Measurements from ENCODE around the genes C1orf174 and ESPN.

DNA sequence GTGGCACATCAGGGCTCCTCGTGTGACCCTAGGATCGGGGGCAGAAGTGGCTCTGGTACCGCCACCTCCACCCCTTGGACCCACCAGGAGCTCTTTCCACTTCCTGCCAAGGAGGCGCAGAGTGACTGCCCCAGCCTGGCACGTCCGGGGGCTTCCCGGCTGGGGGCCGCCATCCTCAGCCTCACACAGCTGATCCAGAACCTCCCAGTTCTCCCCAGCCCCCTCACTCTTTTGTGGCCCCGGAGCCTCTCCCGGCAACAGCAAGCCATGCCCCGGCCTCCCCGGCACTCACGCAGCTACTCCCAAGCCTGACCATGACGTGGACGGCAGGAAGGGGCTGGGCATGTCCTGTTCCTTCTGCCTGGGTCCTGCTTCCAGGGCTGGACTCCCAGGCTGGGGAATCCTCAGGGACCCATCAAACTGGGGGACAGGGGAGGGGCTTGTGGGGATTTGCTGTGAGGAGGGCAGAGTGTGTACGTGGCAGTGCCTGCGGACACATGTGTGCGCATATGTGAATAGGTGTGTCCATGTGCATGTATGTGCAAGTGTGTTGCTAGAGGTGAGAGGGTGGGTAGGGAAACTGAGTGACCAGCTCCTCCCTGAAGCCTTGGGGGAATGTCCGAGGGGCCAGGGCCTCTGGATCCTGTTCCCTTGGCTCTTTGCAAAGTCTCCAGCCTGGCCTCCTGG is 17.2 kb downstream of the TP73 start:
- RRBS = 80% methylated on average over 3 of the region's 19 CpGs

DNA sequence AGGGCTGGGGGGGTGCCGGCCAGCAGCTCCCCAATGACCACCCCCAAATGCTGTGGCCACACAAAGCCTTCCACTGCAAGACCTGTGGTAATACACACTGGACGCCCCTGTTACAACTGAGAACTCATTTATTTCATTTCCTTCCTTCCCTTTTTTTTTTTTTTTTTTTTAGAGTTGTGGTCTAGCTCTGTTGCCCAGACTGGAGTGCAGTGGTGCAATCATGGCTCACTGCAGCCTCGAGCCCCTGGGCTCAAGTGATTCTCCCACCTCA is 25.2 kb downstream of the TP73 start:
- RRBS = no CpG with 5 or more reads among the region's 3 CpGs

DNA sequence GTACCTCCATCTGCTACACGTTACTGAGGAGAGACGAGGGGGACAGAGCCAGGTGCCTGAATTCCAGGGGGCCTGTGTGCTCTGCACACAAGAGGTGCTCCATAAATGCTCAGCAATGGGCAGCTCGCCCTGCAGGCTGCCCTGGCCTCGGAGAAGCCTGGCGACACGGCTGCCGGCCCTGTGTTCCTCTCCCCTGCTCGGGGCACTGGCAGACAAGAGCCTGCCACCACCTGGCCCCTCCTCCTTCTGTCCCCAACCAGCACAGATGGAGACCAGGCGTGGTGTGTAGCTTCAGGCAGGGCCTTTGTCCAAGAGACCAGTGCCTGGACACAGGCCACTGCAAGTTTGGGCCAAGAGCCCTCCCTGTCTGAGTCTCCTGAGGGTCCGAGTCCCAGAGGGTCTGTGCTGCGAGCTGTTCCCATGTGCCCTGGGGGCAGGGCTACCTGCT is 33.0 kb upstream of the CCDC27 start:
- RRBS = no CpG with 5 or more reads among the region's 11 CpGs

GRCh38 chr1:3752838-3753315 is 627 bp downstream of the CCDC27 start:
- RRBS = 68% methylated on average over 3 of the region's 9 CpGs

GRCh38 chr1:3778790-3779766 is 6.5 kb downstream of the SMIM1 start:
- RRBS = 40% methylated on average over 1 of the region's 27 CpGs

GRCh38 chr1:3787126-3787727 is 9.1 kb downstream of the LRRC47 start:
- RRBS = no CpG with 5 or more reads among the region's 26 CpGs

GRCh38 chr1:3899265-3900554 is at the start of gene C1orf174:
Gene C1orf174 (minus strand): TSS chr1:3900272.
- RRBS = 2% methylated on average over 21 of the region's 72 CpGs

GRCh38 chr1:4159306-4159654 is 259.2 kb upstream of the C1orf174 start:
- RRBS = no CpG with 5 or more reads among the region's 5 CpGs

DNA sequence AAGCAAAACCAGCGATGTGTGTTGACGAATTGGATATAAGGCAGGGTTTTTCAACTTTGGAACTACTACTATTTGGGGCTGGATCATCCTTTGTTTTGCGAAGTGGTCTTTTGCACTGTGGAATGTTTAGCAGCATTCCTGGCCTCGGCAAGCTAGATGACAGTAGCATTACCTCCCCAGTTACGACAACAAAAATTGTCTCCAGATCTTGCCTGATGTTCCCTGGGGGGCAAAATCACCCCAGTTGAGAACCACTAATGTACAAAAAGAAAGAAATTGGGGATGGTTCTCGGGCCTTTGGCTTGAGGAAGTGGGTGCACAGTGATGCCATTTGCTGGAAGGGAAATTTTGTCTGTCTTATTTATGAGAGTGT is 284.4 kb upstream of the AJAP1 start:
- RRBS = no CpG with 5 or more reads among the region's 6 CpGs

GRCh38 chr1:4655642-4656259 is 1.3 kb downstream of the AJAP1 start:
- RRBS = 3% methylated on average over 25 of the region's 63 CpGs

DNA sequence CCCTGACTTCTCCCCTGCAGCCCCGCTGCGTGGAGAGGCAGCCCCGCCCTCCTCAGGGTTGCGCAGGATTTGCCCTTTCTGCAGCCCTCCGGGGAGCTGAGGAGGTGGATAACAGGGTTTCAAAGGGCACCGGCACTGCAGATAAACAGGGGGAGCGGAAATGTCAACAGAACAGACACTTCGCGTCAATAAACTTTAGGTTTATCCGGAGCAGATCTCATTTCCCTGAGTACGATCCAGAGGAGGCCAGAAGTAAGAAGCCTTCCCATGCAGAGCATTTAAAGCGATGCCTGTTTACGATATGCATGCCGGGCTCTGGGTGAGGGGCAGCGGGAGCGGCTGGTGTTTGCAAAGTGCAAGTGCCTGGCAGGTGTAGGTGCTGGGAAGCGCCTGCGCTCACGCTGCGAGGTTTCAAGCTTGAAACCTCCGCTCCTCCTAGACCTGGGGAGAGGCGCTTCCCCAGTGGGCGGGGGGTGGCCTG is 56.6 kb downstream of the AJAP1 start:
- RRBS = 15% methylated on average over 9 of the region's 23 CpGs

DNA sequence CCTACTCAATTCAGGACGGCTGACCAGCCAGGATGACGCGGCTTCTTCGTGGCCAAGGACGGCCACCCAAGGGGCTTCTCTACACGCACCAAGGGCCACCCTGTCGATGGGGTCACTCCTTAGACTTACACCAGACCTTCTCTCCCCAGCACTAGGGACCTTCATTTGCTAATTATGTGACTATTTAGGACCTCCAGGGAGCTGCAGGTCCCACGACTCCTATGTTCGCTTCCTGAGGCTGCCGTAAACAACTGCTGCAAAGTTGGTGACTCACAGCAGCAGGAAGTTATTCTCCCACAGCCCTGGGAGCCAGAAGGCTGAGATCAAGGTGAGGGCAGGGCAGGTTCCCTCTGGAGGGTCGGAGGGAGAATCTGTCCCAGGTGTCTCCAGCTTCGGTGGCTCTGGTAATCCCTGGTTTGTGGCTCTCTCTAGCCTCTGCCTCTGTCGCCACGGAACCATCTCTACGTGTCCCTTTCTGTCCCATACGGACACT is 135.8 kb downstream of the NPHP4 start:
- RRBS = no CpG with 5 or more reads among the region's 16 CpGs

DNA sequence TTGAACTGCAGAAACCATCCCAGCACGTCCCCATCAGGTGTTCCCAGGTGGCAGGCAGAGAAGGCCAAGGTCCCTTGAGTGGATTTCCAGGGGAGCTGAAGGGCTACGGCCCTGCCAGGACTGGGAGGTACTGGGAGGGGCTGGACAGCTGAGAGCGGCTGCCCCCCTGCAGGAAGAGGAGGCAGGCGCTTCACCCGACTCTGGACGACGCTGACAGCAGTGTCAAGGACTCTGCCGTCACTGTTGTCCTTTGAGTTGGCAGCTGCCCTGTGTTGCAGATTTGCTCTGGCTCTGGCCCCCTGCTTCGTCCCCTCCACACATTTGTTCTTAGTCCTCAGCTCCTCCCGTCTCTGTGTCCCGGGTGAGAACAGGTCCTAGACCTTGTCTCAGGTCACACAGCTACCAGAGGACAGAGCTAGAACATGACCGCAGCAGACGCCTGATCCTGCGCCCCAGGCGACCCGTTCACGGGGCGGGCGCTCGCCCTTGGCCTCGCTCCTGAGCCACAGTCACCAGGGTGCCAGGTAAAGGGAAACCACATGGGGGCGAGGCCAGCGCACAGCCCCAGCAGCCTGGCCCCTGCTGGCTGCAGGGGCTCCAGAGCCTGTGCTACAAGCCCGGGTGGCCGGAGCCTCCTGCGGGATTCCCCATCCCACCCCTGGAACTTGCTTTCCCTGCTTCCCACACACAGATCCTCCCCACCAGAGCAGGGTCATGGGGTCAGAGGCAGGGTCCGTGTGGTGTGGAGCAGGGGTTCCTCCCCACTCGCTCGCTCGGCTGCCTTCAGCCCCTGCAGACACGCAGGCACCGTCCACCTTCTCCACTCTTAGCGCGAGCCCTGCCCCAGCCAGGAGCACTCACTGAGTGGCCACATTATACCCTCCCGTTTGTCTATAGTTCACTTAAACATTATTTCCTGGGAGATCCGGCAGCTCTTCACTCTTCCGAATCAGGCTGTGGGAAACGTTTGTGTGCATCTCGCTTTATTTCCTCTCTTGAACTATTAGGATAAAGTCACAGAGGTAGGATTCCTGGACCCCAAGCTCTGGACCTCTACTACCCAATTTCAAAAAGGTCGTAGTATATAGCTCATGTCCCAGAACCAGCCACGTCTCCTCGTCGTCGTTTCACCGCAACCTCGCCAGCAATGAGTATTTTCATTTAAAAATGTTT is 10.8 kb upstream of the NPHP4 start:
- RRBS = no CpG with 5 or more reads among the region's 46 CpGs

- RRBS = no CpG with 5 or more reads among the region's 12 CpGs
Measured at GRCh38 chr1:6025124-6025834, 20.4 kb upstream of the KCNAB2 start.

- RRBS = no CpG with 5 or more reads among the region's 22 CpGs
Measured at GRCh38 chr1:6052848-6053857, 7.5 kb downstream of the KCNAB2 start.

GRCh38 chr1:6100722-6101630 is 55.3 kb downstream of the KCNAB2 start:
- RRBS = no CpG with 5 or more reads among the region's 21 CpGs

GRCh38 chr1:6183032-6183504 is 2.9 kb upstream of the CHD5 start:
- RRBS = no CpG with 5 or more reads among the region's 11 CpGs

DNA sequence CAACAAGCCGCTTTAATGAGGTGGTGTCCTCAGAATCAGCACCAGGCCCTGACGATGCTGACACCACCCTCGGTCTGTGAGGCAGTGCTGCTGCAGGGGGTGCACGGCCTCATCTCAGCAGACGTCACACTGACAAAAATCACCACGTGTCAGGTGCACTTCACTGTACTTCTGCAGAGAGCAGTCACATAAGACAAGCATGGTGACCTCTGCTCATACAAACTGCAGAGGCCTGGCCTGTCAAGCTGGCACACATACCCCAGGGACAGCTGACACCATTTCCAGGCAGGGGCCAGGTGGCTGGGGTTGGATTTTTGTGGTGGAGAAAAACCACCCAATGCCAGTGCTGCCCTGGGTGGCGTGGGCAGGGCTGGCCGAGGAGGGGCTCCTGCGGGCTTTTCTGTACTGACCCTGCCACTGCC is 33.2 kb upstream of the GPR153 start:
- RRBS = no CpG with 5 or more reads among the region's 9 CpGs

- RRBS = 5% methylated on average over 10 of the region's 65 CpGs
Measured at GRCh38 chr1:6424115-6424855, at the start of gene ESPN. Gene ESPN (plus strand): TSS chr1:6424776.

GRCh38 chr1:6489707-6490227 is 1.7 kb downstream of the PLEKHG5 start:
- RRBS = 3% methylated on average over 16 of the region's 25 CpGs

Data from AG09309 (cell line).